Measurements from ENCODE around the genes HPSE2, CUTC and SEMA4G.

GRCh38 chr10:98486292-98486884 lies 39.7 kb upstream of the HPS1 start:
- RRBS = no CpG with 5 or more reads among the region's 3 CpGs

- RRBS = no CpG with 5 or more reads among the region's 27 CpGs
These were observed at the start of gene HPSE2 for GRCh38 chr10:99235379-99236332. HPSE2 (minus strand) TSS chr10:99235852.

DNA sequence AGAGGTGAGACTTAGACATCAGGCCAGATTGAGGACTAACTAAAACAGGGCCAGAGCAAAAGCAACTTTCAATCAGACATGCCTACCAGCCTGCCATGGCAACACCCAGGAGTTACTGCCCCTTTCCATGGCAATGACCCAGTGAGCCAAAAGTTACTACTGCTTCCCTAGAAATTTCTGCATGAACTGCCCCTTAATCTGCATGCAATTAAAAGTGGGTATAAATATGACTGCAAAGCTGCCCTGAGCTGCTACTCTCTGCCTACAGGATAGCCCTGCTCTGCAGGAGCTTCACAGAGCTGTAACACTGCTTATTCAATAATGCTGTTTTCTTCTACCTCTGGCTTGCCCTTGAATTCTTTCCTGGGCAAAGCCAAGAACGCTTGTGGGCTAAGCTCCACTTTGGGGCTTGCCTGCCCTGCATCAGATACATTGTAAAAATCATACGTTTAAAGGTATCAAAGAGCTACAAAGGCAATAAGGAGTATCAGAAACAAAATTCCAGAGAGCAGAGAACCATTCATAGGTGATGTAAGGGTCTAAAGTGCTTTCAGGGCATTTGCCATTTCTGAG lies 24.9 kb upstream of the CNNM1 start:
- RRBS = no CpG with 5 or more reads among the region's 2 CpGs

- RRBS = 1% methylated on average over 20 of the region's 91 CpGs
These were observed at the start of gene CUTC for GRCh38 chr10:99731813-99733039. CUTC (plus strand) TSS chr10:99732234.

DNA sequence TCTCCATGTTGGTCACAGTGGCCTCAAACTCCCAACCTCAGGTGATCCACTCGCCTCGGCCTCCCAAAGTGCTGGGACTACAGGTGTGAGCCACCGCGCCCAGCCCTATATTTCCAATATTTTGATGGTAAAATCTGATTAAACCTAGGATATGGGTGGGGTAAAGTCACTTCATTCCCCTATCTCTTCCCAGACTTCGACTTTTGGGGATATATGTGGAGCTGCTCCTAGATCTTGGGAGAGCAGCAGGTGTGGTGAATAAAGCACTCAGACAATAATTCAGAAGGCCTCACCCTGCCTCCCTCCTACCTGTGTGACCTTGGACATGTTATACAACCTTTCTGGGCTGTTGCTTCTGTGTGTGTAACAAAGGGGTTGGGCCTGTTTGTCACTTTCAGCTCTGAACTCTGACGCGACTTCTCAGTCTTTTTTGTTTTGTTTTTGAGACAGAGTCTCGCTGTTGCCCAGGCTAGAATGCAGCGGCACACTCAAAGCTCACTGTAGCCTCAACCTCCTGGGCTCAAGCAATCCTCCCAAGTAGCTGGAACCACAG lies 89.4 kb downstream of the DNMBP start:
- RRBS = no CpG with 5 or more reads among the region's 9 CpGs

DNA sequence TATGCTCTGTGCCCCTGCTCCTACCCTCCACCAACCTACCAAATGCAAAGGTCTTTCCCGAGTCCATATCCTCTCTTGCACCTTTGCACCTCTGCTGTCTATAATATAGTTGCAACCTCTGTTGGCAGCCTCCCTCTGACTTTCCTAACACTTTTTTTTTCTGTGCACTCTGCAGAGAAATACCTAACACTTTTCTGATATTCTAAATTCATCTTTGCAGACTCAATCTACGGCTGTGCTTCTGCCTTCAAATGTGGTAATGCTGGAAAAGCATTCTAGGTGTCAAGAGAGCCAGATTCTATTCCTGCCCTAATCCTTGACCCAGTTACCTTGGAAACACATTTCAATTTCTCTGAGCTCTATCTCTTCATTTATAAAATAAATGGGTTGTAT lies 84.8 kb downstream of the DNMBP start:
- RRBS = no CpG with 5 or more reads among the region's 2 CpGs

- RRBS = no CpG with 5 or more reads among the region's 3 CpGs
These were observed 82.0 kb downstream of the DNMBP start for GRCh38 chr10:99927702-99928288.

- RRBS = no CpG with 5 or more reads among the region's 3 CpGs
These were observed 72.1 kb downstream of the DNMBP start for GRCh38 chr10:99937618-99938142.

DNA sequence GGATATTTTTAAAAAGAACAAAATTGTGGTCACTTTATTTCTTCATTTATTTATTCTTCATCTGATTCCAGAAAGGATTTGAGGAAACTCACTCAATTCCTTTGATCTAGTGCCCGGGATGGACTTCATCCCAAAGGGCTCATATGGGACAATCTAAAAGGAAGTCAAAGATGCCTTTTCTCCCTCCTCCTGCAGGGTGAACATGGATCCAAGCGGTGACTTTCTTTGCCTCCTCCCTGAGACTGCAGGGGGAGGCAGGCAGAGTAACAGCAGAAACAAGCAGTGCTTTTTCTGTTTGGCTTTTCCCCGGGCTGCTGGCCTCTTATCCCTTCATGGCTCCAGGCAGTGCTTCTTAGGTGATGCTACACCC lies 10.0 kb upstream of the DNMBP start:
- RRBS = no CpG with 5 or more reads among the region's 3 CpGs

DNA sequence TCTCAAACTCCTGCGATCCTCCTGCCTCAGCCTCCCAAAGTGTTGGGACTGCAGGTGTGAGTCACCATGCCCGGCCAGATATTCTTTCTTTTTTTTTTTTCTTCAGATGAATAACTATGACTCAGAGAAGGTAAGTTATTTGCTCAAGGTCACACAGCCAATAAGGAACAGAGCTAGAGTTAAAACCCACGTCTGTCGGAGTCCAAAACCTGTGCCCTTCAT lies 28.2 kb upstream of the DNMBP start:
- RRBS = no CpG with 5 or more reads among the region's 4 CpGs

GRCh38 chr10:100372948-100373409 lies 25.9 kb downstream of the SCD start:
- RRBS = 2% methylated on average over 5 of the region's 21 CpGs

GRCh38 chr10:100377975-100378385 lies 30.9 kb downstream of the SCD start:
- RRBS = no CpG with 5 or more reads among the region's 4 CpGs

- RRBS = no CpG with 5 or more reads among the region's 22 CpGs
These were observed 18.7 kb downstream of the WNT8B start for GRCh38 chr10:100481301-100482155.

GRCh38 chr10:100923911-100925141 lies 11.6 kb downstream of the SLF2 start:
- RRBS = no CpG with 5 or more reads among the region's 11 CpGs

GRCh38 chr10:100967544-100968441 lies 1.5 kb upstream of the SEMA4G start:
- RRBS = no CpG with 5 or more reads among the region's 4 CpGs

DNA sequence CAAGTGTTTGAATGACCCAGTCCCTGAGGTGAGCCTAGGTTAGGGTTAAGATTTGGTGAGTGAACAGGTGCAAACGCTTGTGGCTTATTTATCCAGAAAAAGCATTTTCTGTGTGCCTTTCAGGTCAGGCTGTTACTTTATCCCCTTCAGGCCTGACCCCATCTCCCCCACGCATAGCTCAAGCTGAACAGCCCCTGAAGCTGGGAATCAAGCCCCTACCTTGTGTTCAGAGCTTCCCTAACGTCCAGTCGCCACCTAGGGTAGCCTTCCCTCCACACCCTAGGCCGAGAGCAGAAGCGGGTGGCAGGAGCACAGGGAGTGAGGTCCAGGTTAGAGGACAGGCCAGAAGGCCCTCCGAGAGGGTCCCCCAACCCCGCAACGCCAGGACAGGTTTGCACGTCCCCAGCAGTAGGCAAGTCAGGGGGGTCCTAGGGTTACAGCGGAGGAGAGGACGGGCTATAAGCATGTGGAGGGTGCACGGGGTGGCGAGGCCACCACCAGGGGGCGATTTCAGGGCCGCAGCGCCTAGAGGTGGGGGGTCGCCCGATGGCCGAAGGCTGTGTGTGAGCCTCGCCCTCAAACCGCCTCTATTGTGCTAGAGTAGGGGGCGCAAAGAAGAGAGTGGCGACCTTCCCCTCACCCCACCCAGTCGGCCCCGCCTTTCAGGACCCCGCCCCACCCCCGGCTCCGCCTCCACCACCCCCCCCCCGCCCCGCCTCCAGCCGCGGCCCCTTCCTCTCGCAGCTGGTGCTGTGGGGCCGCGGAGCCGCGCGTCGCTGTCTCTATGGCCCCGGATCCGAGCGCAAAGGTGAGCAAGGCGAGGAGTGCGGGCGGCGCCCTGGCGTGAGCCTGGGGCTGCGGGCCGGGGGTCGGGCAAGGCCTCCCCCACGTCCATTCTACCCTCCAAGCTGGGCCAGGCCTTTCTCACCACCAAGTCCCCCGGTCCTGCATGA lies at the start of gene SEMA4G:
TSS of gene SEMA4G (plus strand) at position 721 of the 953 bp plus-strand sequence.
- RRBS = 2% methylated on average over 18 of the region's 53 CpGs

GRCh38 chr10:100976955-100977351 lies 7.6 kb downstream of the SEMA4G start:
- RRBS = no CpG with 5 or more reads among the region's 3 CpGs

- RRBS = no CpG with 5 or more reads among the region's 3 CpGs
These were observed 3.1 kb downstream of the MRPL43 start for GRCh38 chr10:100984154-100984691.

- RRBS = no CpG with 5 or more reads among the region's 36 CpGs
These were observed 9.7 kb upstream of the TLX1 start for GRCh38 chr10:101121328-101121910.

GRCh38 chr10:101146933-101147278 lies 15.8 kb downstream of the TLX1 start:
- RRBS = no CpG with 5 or more reads among the region's 9 CpGs